Right lobe of liver (tissue), 4 donors: ENCODE results near the genes FOXR1, RPS25, NHERF4, RNF26 and MFRP.

- PRO-cap, 4 experiments = no peak in any of the 4 experiments
- RAMPAGE, long total RNA, 2 experiments = no peak in any of the 2 experiments
Observed at GRCh38 chr11:118971629-118972052, at the start of gene FOXR1. Gene FOXR1 (plus strand): TSS chr11:118971761.

DNA sequence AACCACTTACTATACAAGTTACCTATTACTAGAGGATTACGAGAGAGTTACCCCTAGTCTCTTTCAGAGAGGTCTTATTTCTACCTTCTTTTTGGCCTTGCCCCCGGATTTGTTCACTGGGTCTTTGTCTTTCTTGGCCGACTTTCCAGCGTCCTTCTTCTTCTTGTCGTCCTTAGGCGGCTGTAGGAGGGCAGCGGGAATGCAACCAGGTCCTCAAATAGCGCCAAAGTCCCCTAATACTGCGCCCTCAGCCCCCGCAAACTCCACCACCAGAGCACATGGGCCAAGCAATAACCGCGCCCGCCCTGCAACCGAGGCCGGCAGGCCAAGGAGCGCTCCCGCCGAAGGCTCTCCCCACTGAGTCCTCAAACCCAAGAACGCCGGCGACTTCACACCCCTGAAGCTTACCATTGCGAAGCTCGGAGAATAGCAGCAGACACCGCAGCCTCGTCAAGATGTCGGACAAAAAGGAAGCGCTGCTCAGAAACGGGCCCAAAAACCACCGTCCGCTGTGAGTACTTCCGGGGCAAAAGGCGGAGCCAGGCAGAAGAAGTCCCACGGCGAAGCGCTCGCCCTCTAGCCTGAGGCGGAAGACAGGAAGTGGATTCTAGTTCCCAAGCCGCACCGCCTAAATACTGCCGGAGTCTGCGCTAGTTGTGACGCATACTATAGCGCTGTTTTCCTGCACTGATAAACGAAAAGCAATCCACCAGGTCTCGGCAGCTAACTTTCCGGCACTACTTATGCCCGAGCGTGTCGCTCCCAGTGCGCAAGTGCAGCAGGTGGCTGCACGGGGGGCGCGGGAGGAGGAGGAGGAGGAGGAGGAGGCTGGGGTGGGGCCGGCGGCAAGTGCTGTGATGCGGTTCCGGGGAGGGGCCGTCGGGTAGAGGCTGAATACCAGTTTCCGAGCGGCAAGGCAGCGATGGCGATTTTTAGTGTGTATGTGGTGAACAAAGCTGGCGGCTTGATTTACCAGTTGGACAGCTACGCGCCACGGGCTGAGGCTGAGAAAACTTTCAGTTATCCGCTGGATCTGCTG lies at the start of gene RPS25:
Gene RPS25 (minus strand): TSS at position 470 of the 1,039 bp plus-strand sequence.
- PRO-cap, 4 experiments = peak in 4 of 4 experiments; most common plus-strand start position 900 of the sequence (in 3); most common minus-strand start position 470 of the sequence (in 4)
- RAMPAGE, long total RNA, 2 experiments = start-site peak on the plus strand in 2 of 2 experiments, centred at positions 899 to 901 of the sequence, 224 to 317 reads per replicate; start-site peak on the minus strand in 2 of 2 experiments, centred at positions 469 to 480 of the sequence, 4,785 to 11,204 reads per replicate

- PRO-cap, 4 experiments = no peak in any of the 4 experiments
- RAMPAGE, long total RNA, 2 experiments = start-site peak on the plus strand in 1 of 2 experiments, at chr11:119045474-119045585 at its widest, 5 reads per replicate
Observed at GRCh38 chr11:119045350-119045865, 11.6 kb downstream of the HYOU1 start.

DNA sequence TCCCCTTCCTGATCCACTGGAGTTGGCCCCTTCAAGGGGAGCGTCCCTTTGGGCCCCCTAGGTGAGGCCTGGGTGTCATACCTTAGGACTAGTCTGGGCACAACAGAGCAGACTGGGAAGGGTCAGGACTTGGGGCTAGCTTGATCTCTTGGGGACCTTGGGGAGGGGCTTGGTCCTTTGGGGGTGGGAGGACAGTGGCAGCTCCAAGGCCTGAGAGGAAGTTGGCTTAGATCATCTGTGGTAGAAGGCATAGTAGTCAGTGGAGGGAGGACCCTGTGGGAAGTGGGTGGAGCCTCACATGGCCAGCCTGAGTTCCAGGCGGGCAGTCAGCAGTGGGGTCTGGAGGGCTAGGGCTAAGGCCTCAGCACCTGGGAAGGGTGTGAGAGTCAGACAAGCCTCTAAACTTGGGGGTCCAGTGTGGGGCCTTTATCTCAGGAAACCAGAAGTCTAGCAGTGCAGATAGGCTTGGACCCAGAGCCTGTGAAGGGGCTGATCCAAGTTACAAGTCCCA lies 3.9 kb downstream of the NLRX1 start:
- PRO-cap, 4 experiments = no peak in any of the 4 experiments
- RAMPAGE, long total RNA, 2 experiments = no peak in any of the 2 experiments

- PRO-cap, 4 experiments = no peak in any of the 4 experiments
- RAMPAGE, long total RNA, 2 experiments = no peak in any of the 2 experiments
Observed at GRCh38 chr11:119179438-119180333, 5.6 kb upstream of the NHERF4 start.

DNA sequence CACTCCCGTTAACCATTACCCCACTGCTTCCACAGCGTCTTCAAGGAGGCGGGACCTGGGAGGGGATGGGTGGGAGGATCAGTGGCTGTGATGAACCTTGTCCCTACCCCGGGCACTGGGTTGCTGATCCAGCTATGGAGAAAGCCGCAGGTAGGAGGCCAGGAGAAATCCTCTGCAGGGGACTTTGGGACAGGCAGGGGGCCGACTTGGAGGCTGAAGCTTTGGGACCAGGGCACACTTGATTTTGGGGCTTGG lies at the start of gene NHERF4:
Gene NHERF4 (plus strand): TSS at position 115 of the 255 bp plus-strand sequence.
- PRO-cap, 4 experiments = no peak in any of the 4 experiments
- RAMPAGE, long total RNA, 2 experiments = no peak in any of the 2 experiments

DNA sequence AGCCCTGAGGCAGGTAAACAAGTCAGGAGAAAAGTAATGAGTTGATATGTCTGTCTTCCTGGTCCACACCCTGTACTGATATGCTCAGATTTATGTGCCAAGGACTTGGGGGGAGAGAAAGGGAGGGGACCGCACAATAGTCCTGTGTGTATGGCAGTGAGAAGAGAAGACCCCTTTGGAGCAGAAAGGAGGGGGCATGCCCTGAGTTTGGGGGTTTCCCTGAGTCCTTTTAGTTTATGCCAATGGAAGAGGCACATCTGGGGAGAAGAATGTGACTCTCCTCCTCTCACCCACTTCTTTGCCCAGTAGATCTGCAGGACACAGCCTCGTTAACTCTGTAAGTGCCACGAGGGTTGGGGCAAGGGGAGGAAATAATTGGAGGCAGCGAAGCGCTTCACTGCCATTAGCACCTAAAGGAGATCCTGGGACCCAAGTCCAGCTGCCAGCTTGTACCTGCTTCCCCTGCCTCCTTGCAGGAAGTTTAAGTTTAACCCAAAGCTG lies 391 bp downstream of the NHERF4 start:
- PRO-cap, 4 experiments = no peak in any of the 4 experiments
- RAMPAGE, long total RNA, 2 experiments = no peak in any of the 2 experiments

DNA sequence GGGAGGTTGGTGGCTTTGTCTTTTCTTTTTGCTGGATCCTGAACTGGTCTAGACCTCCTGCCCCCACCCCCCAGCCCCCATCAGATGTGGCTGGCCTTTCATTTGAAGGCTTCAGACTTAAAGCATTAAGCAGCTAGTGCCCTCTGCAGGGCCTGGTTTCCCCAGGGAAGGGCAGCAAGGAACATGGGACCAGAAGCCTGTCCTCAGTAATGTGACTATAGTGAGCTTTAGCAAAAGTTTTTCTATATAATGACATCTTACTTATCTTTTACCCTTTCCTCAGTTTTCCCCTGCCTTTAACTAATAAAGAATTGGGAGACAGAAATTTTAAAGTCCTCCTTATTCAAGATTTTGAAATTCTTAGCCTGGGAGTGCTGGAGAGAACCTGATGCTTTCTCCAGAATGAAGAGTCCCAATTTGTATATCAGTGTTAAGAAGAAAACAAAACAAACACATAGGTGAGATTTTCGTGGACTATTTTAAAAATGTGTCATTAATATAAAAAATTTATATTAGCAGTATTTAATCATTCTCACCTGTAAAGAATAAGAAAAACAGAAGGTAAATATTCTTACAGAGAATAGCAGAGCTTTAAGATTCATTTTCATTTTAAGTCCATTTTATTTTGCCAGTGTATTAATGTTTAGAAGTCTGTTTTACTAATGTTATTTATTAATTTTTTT lies 9.4 kb downstream of the MCAM start:
- PRO-cap, 4 experiments = no peak in any of the 4 experiments
- RAMPAGE, long total RNA, 2 experiments = no peak in any of the 2 experiments

DNA sequence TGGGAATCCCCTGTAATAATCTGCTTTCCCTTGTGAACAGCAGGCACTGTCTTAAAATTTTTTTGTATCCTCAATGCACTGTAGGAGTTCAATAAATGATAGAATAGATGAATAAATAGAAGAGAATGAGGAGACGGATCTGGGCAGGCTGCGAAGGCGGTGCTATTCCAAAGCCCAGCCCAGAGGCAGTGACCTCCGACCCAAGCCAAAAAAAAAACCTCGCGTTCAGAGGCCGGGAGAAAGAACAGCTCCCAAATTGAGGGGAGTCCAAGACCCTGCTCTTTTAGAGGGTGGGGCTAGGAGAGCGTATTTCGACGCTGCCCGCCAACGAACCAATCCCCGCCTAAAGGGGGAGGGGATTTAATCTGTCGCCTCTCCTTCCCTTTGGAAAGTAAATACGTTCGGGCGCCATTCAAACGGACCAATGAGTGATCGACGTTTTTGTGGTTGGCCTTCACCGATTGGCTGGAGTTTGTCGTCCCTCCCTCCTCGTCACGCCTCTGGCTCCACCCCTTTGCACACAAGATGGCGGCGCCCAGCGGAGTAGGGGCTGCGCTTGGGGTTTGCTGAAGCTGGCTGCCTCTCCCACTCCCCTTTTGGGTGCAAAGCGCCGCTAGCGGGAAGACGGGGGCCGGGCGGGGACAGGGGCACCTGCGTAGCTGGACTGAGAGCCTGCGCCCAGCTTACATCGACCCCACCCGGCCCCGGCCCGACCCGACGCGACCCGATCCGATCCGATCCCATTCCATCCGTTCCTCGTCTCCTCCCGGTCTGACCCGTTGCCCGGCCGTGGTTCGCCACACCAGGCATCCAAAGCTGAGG lies at the start of gene RNF26:
Gene RNF26 (plus strand): TSS at position 519 of the 822 bp plus-strand sequence.
- PRO-cap, 4 experiments = peak in 4 of 4 experiments; most common plus-strand start position 519 of the sequence (in 3); most common minus-strand start position 258 of the sequence (in 1)
- RAMPAGE, long total RNA, 2 experiments = start-site peak on the plus strand in 2 of 2 experiments, centred at position 519 of the sequence, 253 to 506 reads per replicate

GRCh38 chr11:119334831-119335413 lies 595 bp downstream of the RNF26 start:
- PRO-cap, 4 experiments = peak in 1 of 4 experiments; most common minus-strand start chr11:119335229 (in 1)
- RAMPAGE, long total RNA, 2 experiments = no peak in any of the 2 experiments

GRCh38 chr11:119341383-119341706 lies 662 bp upstream of the C1QTNF5 start:
- PRO-cap, 4 experiments = no peak in any of the 4 experiments
- RAMPAGE, long total RNA, 2 experiments = no peak in any of the 2 experiments

DNA sequence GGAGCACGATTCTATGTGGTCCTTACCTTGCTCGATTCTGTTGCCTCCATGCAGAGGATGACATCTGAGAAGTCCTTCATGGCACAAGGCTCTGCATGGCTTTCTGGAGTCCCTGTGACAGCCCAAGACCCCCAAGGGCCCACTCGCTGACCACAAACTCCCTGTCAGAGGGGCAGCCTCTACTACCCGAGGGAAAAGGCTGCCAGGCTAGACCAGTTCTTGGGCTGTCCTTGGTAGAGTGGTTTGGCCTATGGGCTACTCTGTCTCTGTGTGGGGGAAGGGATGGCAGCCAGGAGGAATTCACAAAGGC lies at the start of gene MFRP:
Gene MFRP (minus strand): TSS at position 272 of the 310 bp plus-strand sequence.
- PRO-cap, 4 experiments = no peak in any of the 4 experiments
- RAMPAGE, long total RNA, 2 experiments = no peak in any of the 2 experiments

GRCh38 chr11:119371721-119372355 lies 9.7 kb downstream of the USP2 start:
- PRO-cap, 4 experiments = peak in 1 of 4 experiments; most common plus-strand start chr11:119372042 (in 1); most common minus-strand start chr11:119371911 (in 1)
- RAMPAGE, long total RNA, 2 experiments = no peak in any of the 2 experiments

GRCh38 chr11:119486079-119486334 lies 63.0 kb upstream of the THY1 start:
- PRO-cap, 4 experiments = peak in 3 of 4 experiments; most common plus-strand start chr11:119486233 (in 3)
- RAMPAGE, long total RNA, 2 experiments = no peak in any of the 2 experiments

GRCh38 chr11:119661645-119662255 lies 67.2 kb downstream of the NECTIN1 start:
- PRO-cap, 4 experiments = peak in 4 of 4 experiments; most common plus-strand start chr11:119661985 (in 4)
- RAMPAGE, long total RNA, 2 experiments = no peak in any of the 2 experiments

DNA sequence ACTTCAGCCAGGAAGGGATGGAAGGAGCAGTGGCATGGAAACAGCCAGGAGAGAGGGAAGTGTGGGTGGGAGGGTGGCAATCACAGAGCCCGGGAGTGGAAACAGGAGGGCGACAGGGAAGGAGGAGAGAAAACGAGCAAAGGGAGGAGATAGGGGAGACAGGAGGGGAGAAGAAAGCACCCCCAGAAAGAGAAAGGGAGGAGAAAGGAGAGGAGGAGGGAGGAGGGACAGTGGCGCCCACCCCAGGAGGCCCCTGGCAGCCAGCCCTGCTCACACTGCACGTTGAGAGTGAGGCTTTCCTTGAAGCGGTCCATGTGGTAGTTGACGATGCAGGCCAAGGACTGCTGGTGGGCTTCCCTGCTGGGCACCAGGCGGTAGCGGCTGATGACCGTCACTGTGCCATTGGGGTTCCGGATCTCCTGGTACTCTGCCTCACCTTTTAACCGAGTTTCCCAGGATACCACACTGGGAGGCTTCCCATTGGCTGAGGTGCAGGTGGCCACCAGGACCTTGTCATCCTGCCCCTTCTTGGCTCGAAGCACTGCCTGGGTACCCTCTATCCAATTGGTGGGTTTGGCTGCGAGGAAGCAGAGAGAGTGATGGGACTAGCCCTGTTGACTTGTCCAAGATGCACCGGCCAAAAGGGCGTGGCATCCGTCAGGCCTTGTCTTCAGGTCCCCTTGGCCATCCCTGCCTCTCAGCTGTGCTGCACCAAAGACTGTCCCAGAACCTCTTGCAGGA lies 51.5 kb downstream of the NECTIN1 start:
- PRO-cap, 4 experiments = no peak in any of the 4 experiments
- RAMPAGE, long total RNA, 2 experiments = no peak in any of the 2 experiments

- PRO-cap, 4 experiments = no peak in any of the 4 experiments
- RAMPAGE, long total RNA, 2 experiments = no peak in any of the 2 experiments
Observed at GRCh38 chr11:119696353-119697499, 32.3 kb downstream of the NECTIN1 start.

- PRO-cap, 4 experiments = no peak in any of the 4 experiments
- RAMPAGE, long total RNA, 2 experiments = no peak in any of the 2 experiments
Observed at GRCh38 chr11:119722016-119722455, 7.0 kb downstream of the NECTIN1 start.

- PRO-cap, 4 experiments = no peak in any of the 4 experiments
- RAMPAGE, long total RNA, 2 experiments = no peak in any of the 2 experiments
Observed at GRCh38 chr11:119734677-119735105, 5.7 kb upstream of the NECTIN1 start.

DNA sequence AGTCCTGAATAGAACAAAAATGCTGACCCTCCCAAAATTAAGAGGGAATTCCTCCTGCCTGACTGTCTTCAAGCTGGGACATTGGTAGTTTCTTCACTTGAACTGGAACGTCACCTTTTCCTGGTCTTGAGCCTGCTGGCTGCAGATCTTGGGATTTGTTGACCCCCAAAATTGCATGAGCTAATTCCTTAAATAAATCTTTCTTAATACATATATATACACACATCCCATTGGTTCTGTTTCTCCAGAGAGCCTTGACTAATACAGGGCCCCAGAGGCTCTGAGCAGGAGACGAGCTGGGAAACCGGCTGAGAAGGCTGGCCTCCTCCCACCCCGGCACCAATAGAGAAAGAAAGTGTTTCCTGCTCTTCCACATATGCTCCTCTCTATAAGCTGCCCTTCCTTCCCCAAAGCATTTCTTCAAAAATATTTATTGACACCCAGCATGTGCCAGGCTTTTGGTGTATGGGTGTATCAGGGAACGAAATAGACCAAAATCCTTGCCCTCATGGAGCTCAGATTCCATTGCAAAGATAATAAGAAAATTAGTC lies 46.1 kb downstream of the TRIM29 start:
- PRO-cap, 4 experiments = no peak in any of the 4 experiments
- RAMPAGE, long total RNA, 2 experiments = no peak in any of the 2 experiments